ENCODE results near the genes PEX11G, PET100, PRR36 and LRRC8E.

DNA sequence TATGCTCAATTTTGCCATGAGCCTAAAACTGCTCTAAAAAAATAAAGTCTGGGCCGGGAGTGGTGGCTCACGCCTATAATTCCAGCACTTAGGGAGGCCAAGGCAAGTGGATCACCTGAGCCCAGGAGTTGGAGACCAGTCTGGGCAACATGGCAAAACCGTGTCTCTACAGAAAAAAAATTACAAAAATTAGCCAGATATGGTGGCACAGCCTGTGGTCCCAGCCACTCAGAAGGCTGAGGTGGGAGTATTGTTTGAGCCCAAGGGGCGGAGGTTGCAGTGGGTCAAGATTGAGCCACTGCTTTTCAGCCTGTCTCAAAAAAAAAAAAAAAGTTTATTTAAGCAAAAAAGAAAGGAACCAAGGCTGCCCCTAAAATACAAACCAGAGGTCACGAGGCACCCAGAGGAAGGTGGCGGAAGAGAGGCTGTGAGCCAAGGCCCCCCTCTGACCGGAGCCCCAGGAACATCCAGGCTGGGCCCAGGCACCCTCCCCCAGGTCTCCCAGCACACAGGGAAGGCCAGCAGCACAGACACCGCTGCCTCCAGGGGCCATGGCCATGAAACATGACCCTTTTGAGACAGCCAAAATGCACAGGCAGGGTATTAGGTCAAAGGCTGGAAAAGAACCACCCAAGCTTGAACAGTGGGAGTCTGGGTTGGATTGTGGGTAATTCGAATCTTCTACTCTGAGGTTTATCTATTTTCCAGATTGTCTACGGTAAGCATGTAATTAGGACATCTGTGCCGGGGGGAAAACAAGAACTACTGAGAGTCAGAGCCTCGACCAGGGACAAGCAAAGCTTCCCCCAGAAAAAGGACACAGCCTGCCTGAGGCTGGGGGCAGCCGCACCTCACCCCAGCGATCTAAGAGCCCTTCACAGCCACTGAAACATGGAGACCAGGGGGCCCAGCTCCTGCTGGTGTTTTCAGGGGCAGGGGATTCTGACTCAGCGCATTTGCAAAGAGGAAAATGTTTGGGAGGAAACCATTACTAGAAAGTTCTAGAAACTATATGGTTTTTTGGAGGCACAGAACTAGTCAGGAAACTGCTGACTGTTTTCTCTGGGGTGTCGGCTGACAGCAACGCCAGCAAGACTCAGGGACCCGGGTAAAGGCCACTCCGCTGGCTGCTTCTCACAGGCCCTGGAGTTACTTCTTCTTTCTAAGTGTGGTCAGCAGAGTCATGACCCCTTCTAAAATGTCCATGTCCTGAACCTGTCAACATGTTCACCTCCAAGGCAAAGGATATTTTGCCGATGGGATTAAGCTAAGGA is 8.5 kb downstream of the PEX11G start:
- RRBS = no CpG with 5 or more reads among the region's 20 CpGs

DNA sequence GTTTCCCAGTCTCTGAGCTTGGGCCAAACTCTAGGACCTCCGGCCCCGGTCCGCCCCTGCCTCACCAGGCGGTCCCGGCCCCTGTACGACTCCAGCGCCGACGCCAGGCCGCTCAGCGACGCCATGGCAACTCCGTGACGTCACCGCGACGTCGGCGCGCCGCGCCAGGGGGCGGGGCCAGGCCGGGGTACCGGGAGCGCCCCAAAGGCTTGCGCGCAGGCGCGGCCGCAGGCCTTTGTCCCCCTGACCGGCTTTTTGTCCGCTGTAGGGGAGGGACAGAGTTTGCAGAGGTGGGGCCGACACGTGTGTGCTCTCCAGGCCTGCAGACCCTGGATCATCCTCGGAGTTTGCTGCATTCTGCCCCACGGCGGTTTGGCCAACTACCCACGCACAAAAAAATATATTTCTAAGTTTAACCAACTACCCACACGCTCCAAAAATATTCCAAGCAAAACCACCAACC is at the start of gene PEX11G:
TSS of gene PEX11G (minus strand) at position 150 of the 463 bp plus-strand sequence.
- RRBS = 3% methylated on average over 14 of the region's 40 CpGs

- RRBS = no CpG with 5 or more reads among the region's 23 CpGs
These were observed 698 bp upstream of the PEX11G start for GRCh38 chr19:7489349-7490116.

DNA sequence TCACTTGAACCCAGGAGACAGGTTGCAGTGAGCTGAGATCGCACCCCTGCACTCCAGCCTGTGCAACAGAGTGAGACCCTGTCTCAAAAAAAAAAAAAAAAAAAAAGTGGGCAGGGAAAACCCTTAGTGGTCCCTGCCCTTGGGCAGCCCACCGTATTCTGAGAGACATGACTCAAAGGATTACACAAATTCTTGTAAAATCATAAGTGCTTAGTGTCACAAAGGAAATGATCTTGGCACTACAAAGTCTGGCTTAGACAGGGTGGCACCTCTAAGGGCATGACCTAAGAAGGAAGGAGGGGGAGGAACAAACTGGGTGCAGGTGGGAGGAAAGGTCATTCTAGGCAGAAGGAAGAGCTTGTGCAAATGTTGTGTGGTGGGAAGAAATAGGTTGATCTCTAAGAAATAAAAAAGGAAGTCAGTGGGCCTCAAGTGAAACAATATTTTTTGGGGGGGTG is 10.3 kb downstream of the PNPLA6 start:
- RRBS = no CpG with 5 or more reads among the region's 2 CpGs

DNA sequence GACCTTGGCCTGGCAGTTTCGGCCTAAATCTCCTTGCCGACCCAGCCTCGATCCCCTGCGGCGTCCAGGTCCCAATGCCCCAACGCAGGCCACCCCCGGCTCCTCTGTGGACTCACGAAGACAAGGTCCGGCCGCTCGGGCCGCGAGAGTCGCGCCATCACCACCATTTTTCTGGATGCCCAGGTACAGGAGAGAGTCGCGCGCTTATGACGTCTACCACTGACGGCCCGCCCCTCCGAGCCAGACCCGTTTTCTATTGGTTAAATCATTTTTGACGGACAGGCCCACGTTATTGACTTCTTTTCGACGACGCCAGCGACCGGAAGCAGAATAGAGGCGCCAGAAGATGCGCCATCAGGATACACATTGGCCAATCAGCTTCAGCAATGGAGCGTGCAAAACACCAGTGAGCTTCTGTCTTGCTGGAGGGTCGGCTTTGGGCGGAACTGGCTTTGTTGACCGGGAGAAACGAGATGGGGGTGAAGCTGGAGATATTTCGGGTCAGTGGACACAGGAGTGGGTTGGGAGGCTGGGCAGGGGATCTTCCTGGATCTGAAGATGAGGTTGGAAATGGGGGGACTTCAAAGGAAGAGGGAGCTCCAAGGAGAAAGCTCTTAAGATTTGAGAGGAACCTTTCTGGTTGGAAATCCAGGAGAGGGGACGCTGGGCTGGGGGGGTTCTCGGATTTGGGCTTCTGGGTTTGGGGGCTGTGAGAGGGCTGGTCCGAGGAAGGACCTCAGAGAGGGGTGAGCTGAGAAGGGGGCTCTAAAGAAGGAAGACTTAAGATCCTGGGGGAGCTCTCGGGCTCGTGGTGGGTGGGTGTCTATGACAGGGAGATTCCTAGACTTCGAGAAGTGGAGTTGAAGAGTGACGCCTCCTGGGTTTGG is at the start of gene PET100:
TSS of gene PET100 (plus strand) at position 433 of the 887 bp plus-strand sequence.
- RRBS = no CpG with 5 or more reads among the region's 45 CpGs

- RRBS = no CpG with 5 or more reads among the region's 11 CpGs
These were observed 2.5 kb upstream of the MCEMP1 start for GRCh38 chr19:7674342-7674915.

- RRBS = no CpG with 5 or more reads among the region's 13 CpGs
These were observed 3.4 kb downstream of the EVI5L start for GRCh38 chr19:7833407-7833833.

GRCh38 chr19:7871260-7872163 is 2.7 kb downstream of the PRR36 start:
- RRBS = no CpG with 5 or more reads among the region's 22 CpGs

GRCh38 chr19:7874103-7875330 is at the start of gene PRR36:
Gene PRR36, minus strand, starts transcription at chr19:7874390.
- RRBS = 2% methylated on average over 43 of the region's 98 CpGs

DNA sequence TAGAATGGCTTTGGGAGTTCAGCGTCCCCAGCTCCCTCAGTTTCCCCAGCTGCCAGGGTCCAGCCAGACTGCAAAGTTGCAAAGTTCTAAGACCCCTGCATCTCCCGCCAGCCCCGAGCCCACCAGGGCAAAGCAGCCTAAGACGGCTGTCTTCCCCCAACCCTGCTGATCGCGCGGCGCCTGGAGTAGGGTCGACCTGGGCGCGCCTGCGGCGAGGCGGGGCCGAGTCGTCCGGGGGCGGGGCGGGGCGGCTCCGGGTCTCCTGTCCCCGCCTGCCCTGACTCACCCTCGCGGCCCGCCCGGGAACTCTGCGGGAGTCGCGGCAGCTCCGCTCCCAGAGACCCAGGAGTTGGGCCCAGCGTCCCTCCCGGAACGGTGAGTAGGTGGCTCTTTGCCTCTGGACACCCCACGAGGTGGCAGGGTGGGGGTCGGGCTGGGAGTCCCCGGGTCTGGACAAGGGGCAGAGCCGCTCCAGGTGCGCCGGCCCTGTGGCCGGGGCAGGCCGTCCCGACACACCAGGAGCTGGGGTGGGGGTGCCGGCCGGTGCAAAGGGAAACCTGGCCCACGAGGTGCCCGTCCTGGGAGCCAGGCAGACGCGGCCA is at the start of gene LRRC8E:
TSS of gene LRRC8E (plus strand) at position 285 of the 602 bp plus-strand sequence.
- RRBS = 10% methylated on average over 21 of the region's 48 CpGs

GRCh38 chr19:7899508-7900073 is 4.1 kb upstream of the MAP2K7 start:
- RRBS = 90% methylated on average over 5 of the region's 38 CpGs

DNA sequence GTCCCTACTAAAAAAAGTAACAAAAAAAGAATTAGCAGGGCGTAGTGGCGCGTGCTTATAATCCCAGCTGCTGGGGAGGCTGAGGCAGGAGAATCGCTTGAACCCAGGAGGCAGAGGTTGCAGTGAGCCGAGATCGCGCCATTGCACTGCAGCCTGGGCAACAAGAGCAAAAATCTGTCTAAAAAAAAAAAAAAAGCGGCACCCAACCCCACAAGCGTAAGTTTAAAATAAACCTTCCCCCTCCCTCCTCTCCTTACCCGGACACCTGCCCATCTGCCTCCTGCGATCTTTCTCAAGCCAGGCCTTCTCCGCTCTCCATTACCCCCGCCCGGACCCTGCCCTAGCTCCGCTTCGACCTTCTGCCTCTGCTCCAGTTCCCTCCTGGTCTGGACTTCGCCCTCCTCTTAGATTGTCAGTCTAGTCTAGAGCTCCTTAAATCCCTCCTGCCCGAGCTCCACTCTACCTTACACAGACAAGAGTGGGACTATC is 668 bp upstream of the SNAPC2 start:
- RRBS = 33% methylated on average over 5 of the region's 18 CpGs

DNA sequence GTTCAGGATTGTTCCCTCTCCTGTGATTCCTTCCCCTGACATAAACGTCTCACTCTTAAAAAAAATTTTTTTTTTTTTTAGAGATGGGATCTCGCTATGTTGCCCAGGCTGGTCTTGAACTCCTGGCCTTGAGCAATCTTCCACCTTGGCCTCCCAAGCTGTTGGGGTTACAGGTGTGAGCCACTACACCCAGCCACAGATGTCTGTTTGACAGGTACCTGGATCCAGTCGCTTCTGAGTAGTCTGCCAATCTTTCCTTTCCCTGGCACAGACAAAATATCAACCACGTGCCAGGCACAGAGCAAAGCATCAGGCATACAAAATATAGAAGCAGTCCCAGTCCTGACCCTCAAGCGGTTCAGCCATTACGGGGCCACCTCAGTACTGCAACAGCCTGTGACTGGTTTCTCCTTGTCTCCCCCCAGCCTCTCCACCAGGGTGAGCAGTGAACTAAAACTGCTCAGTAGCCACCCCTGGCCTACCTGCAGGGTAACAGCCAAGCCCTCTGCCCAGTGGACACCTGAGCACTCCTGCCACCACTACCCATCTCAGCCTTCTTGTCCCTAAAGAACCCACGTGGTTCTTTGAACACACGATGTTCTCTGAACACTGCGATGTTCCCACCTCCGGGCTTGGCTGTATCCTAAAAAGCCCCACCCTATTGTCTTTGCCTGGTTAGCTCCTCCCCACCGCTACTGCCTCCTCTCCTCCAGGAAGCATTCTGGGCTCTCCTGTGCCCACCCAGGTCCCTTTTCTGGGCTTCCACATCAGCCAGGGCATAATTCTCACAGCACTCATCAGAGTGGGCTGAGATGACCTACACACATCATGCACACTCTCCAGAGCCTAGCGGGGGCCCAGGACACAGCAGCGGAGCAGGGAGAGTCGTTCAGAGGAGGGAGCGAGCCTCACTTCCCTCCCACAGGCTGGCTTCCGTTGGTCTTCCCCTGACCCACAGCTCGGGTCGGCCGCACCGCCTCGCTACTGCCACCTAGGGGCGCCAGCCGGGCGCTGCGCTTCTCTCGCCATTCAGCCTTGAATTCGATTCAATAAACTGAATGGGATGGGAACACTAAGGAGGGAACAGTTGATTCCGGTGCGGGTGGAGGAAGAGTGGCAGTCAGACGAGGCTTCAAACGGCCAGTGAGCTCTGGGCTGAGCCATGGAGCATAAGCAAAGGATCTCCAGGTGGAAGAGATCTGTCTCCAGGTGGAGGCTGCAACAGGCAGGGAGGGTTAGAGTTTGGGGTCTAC is 3.4 kb downstream of the ELAVL1 start:
- RRBS = 2% methylated on average over 5 of the region's 31 CpGs

GRCh38 chr19:8203621-8204125 is 5.5 kb upstream of the CERS4 start:
- RRBS = no CpG with 5 or more reads among the region's 8 CpGs

- RRBS = 2% methylated on average over 13 of the region's 37 CpGs
These were observed 515 bp upstream of the CERS4 start for GRCh38 chr19:8208631-8209078.

- RRBS = no CpG with 5 or more reads among the region's 8 CpGs
These were observed 29.0 kb downstream of the CERS4 start for GRCh38 chr19:8237955-8238851.

DNA sequence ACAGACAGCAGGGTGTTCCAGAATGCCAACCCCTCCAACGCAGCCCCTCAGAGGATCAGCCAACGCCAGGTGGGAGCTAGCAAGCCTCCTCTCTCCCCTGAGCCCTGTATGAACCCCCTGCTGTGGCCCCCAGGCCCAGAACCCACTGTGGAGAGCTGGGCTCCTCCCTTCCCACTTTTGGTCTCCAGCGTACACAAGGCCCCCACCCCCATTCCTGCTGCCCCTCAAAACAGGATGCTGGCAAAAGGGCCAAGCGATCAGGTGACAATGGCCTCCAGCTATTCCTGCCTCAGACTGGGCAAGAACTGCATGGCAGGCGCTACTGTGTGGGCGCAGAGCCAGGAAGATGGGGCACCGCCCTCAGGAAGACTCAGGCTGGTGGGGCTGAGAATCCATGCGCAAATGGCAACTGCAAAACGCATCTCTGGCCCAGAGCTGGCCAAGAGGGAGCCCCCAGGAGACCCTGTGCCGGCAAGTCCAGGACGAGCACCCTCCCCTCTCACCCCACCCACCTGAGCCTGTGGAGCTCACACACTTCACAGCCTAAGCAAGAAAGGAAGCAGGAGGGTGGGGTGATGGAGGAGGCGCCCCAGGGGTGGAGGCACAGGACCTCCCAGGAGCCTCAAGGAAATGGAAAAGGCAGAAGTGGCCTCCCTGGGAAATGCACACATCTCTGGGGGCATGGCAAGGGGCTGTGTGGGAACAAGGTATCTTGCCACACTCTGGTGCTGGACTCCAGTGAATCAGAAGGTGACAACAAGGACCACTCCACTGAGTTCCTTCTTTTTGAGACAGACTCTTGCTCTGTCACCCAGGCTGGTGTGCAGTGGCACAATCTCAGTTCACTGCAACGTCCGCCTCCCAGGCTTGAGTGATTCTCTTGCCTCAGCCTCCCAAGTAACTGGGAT is 3.8 kb upstream of the CD320 start:
- RRBS = no CpG with 5 or more reads among the region's 14 CpGs

GRCh38 chr19:8322550-8322807 is 1.2 kb downstream of the RPS28 start:
- RRBS = no CpG with 5 or more reads among the region's 4 CpGs

GRCh38 chr19:8455242-8455875 is 10.6 kb downstream of the HNRNPM start:
- RRBS = no CpG with 5 or more reads among the region's 7 CpGs

GRCh38 chr19:8482376-8483258 is 19.8 kb downstream of the PRAM1 start:
- RRBS = no CpG with 5 or more reads among the region's 17 CpGs